Metastatic Breast Carcinoma in the Brain (tissue), 10 donors: ENCODE results near the gene CTSE.

DNA sequence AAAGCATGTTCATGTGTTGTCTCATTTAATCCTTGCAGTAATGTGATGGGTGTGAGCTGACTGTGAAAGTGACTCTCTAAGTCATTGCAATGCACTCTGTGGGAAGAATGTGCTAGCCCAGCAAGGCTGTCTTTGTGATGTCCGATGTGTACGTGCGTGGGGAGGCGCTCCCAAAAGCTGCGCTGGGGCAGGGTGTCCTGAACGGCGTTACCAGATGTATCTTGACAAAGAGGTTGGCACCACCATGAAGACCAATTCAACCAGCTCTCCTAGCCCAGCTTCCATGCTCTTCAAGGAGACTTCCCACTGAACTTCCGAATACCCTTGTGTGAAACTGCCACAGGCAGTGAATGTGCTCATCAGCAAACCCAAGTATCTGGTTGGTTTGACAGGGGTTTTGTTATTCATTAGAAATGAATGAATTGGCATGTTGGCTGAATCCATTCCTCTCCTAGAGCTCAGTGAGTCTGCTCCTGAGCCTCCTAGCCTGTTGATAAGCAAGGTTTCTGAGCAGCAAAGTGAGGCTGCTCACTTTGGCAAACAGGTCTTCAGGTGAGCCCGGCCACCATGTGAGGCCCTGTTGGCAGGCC is 28.0 kb downstream of the NUAK2 start:
- PRO-cap, 10 experiments = no peak in any of the 10 experiments

DNA sequence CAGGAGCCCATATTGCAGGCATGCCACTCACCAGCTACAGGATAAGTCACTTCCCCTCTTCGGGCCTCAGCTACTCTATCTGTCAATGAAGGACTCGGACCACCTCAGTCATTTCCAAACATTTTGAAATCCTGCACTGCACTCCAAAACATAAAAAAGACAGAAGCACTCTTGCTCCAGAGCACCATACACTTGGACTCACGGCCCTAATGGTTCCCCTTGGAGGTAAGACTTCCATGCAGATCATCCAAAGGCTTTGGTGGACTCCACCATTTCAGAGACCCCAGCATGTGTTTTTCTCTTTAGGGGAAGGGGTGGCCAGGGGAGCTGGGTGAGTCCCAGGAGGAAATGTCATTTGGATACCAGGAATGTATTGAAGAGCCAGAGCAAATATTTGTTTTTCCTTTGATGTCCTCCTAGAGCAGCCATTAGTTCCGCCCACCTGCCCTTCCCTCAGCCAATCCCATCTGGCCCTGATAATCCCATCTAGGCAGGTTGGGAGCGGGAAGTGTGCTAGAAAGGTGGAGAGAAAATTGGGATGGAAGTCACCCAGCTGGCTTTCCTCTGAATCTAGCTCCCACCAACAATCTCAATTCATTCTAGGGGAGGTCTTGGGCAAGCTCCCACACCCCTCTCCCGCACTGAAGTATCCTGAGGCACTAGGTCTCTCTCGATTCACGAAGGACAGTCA is 3.0 kb downstream of the NUAK2 start:
- PRO-cap, 10 experiments = peak in 5 of 10 experiments; most common plus-strand start position 516 of the sequence (in 4); most common minus-strand start position 375 of the sequence (in 3)

- PRO-cap, 10 experiments = no peak in any of the 10 experiments
These were observed 3.3 kb upstream of the KLHDC8A start for GRCh38 chr1:205359596-205360801.

DNA sequence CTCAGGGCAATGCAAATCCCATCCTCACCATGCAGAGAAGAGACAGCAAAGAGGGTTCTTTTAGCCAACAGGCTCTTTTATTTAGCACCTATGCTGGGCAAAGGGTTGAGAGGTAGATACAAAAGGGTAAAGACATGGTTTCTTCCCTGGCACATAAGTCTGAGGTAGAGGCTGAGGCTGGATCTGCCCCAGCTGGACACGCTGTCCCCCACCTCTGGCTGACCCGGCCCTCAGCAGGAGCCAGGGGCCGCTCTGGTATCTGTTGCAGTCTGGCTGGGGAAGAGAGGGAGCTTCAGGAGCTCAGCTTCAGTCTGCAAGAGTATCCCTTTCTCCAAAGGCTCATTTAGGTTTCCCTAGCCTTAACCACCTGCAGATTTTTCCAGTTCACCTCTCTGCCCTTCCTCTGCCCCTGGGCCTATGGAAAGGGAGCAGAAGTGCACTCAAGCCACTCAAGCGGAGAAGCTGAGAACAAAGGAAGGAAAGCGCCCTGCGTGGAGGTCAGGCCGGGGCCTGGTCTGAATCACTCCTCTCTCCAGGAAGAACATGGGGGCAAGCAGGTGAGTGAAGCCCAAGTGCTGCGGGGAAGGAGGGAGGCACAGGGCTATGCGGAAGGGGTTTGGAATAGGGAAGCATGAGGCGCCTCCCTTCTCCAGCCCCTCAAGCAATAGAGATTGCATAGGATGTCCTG is 14.0 kb downstream of the BLACAT1 start:
- PRO-cap, 10 experiments = no peak in any of the 10 experiments

GRCh38 chr1:205495244-205495960 is 9.1 kb upstream of the CDK18 start:
- PRO-cap, 10 experiments = no peak in any of the 10 experiments

GRCh38 chr1:205565689-205566318 is 3.0 kb upstream of the MFSD4A start:
- PRO-cap, 10 experiments = no peak in any of the 10 experiments

- PRO-cap, 10 experiments = no peak in any of the 10 experiments
These were observed 29.0 kb downstream of the MFSD4A start for GRCh38 chr1:205597645-205598472.

DNA sequence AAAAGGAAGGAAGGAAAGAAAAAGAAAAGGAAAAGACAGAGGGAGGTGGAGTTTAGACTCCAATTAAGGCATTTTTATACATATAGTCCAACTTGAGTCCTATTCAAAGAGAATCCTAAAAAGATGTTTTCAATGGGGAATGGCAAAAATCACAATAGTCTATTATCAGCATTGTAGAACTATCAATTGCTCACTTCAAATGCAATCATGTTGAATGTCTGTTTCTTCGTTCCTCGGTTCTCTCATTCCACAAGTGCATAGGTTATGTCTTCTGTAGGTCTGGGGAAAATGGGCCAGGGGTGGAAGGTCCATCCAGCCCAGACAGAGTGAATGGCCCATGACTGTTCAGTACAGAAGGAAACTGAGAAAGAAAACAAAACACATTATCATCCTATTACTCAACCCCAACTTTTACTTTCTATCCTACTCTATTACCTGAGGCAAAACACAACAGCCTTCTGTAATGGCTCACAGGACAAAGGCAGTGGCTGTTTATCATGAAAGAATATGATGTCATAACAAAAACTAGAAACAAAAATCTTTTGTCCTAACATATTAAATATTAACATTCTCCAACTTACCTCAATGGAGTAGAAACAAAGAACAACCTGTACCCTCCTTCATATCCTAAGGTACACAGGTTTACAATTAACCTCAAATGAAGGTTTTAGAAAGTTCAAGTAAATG is 15.4 kb downstream of the ELK4 start:
- PRO-cap, 10 experiments = peak in 1 of 10 experiments; most common plus-strand start position 585 of the sequence (in 1); most common minus-strand start position 328 of the sequence (in 1)

DNA sequence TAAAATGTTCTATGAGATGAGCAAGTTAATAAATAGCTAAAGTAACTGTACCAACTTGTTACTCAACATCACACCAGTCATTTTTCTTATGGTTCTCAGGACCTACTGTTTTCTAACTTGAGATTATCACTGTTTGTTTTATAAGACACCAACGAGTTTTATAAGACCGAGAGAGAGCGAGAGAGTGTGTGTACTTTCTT is 12.4 kb downstream of the ELK4 start:
- PRO-cap, 10 experiments = peak in 1 of 10 experiments; most common plus-strand start position 80 of the sequence (in 1)

DNA sequence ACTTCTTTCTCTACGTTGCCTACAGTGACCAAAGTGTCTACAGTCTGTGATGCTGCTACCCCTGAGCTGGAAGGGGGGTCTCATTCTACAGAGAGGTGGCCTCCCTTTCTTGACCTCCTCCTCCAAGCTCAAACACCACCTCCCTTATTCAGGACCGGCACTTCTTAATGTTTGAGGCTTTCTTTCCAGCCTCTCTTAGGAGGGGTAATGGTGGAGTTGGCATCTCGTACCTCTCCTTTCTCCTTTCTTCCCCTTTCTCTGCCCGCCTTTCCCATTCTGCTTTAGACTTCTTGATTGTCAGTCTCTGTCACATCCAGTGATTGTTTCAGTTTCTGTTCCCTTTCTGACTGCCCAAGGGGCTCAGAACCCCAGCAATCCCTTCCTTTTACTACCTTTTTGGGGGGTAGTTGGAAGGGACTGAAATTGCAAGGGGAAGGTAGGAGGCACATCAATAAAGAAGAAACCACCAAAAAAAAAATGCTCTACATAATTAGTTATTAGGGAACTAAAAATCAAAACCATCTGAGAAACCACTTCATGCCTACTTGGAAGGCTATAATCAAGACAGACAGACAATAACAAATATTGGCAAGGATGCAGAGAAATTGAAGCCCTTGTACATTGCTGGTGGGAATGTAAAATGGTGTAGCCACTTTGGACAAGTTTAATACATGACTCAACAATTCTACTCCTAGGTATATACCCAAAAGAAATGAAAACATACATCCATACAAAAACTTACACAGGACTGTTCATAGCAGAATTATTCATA is 5.5 kb downstream of the ELK4 start:
- PRO-cap, 10 experiments = no peak in any of the 10 experiments

DNA sequence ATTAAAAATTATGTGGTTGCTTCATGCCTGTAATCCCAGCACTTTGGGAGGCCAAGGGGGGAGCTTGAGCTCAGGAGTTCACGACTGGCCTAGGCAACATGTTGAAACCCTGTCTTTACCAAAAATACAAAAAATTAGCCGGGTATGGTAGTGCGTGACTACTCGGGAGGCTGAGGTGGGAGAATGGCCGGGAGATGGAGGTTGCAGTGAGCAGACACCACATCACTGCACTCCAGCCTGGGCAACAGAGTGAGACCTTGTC is 2.1 kb downstream of the ELK4 start:
- PRO-cap, 10 experiments = no peak in any of the 10 experiments

DNA sequence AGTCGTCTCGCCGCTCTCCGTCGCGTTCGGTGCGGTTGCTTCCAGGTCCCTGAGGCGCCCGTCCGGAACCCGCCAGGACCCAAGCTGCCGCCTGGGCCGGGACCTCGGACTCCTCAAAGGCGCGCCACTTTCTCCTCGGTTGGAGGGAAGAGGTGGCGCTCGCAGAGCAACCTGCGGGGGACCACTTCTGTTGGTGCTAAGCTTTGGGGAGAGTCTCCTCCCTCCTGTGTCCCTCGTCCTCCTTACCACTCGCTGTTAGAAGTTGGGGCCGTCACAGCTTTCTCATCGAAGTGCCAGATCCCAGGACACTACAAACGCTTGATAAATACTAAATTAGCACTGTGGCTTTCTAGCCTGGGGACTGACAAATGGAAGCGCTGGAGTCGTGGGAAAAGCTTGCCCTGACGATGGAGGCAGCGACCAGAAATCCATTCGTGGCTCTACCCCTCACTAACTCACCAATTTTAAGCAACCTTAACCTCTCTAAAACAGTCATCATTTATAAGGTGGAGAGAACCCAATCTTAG is 381 bp upstream of the ELK4 start:
- PRO-cap, 10 experiments = peak in 1 of 10 experiments; most common plus-strand start position 132 of the sequence (in 1); most common minus-strand start position 114 of the sequence (in 1)

DNA sequence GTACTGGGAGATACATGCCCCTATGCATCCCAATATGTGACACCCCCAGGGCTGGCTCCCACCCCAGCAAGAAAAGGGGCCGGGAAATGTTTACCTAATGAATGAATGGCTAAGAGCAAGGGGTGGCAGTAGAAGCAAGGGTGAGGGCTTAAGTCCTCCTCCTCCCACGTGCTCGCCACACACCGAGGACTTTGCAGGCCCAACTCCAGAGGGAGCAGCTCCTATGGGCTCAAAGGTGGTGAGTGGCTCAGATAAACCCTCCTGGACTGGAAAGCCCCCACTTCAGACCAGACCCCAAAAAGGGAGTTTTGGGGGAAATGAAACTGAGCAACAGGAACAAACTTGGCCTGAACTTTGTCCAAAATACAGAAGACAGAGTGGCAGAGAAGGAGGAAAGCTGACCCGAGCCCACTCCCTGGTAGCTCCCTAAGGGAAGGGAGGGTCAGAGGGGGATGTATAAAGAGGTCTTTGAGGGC is 11.3 kb downstream of the SLC45A3 start:
- PRO-cap, 10 experiments = no peak in any of the 10 experiments

DNA sequence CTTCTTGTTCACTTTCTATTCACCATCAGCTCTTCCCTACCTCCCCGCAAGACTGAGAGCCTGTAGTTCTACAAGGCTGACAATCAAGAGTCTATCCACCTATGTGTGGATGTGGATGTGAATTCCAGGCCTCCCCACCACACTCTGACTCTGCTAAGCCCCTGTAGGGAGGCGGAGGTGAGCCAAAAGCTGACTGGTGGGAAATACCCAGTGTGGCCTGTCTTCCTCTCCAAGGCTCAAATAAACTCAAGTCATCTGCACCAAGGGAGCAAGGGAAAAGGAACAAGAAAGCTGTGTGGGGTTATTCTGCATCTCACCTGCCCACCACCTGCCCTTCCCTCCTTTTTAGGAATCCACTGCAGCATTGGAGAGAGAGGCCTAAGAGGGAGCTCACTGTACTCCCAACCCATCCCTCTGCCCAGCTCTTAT is 23.2 kb upstream of the SLC45A3 start:
- PRO-cap, 10 experiments = no peak in any of the 10 experiments

DNA sequence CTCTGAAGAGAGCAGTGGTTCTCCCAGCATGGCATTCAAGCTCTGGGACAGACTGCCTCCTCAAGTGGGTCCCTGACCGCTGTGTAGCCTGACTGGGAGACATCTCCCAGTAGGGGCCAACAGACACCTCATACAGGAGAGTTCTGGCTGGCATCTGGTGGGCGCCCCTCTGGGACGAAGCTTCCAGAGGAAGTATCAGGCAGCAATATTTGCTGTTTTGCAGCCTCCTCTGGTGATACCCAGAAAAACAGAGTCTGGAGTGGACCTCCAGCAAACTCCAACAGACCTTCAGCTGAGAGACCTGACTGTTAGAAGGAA is 43.3 kb downstream of the SLC26A9 start:
- PRO-cap, 10 experiments = no peak in any of the 10 experiments

GRCh38 chr1:205917212-205917694 is 26.0 kb downstream of the SLC26A9 start:
- PRO-cap, 10 experiments = no peak in any of the 10 experiments

- PRO-cap, 10 experiments = peak in 1 of 10 experiments; most common plus-strand start chr1:205933888 (in 1); most common minus-strand start chr1:205933749 (in 1)
These were observed 9.6 kb downstream of the SLC26A9 start for GRCh38 chr1:205933589-205934174.

- PRO-cap, 10 experiments = peak in 2 of 10 experiments; most common plus-strand start chr1:206024012 (in 1); most common minus-strand start chr1:206023814 (in 1)
These were observed at the start of gene CTSE for GRCh38 chr1:206023478-206024286. CTSE (minus strand) TSS chr1:206023895.

- PRO-cap, 10 experiments = no peak in any of the 10 experiments
These were observed 697 bp downstream of the RHEX start for GRCh38 chr1:206053671-206054068.

GRCh38 chr1:206308965-206309803 is 105.8 kb downstream of the SRGAP2 start:
- PRO-cap, 10 experiments = no peak in any of the 10 experiments